Measurements from ENCODE around the genes SAMSN1 and TMPRSS15.

DNA sequence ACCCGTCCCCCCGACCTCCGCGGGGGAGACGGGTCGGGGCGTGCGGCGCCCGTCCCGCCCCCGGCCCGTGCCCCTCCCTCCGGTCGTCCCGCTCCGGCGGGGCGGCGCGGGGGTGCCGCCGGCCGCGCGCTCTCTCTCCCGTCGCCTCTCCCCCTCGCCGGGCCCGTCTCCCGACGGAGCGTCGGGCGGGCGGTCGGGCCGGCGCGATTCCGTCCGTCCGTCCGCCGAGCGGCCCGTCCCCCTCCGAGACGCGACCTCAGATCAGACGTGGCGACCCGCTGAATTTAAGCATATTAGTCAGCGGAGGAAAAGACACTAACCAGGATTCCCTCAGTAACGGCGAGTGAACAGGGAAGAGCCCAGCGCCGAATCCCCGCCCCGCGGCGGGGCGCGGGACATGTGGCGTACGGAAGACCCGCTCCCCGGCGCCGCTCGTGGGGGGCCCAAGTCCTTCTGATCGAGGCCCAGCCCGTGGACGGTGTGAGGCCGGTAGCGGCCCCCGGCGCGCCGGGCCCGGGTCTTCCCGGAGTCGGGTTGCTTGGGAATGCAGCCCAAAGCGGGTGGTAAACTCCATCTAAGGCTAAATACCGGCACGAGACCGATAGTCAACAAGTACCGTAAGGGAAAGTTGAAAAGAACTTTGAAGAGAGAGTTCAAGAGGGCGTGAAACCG is 2263.4 kb upstream of the TPTE start:
- PRO-cap, 2 experiments = peak in 1 of 2 experiments; most common plus-strand start position 314 of the sequence (in 1)

GRCh38 chr21:9757087-9757469 is 764.3 kb upstream of the TPTE start:
- PRO-cap, 2 experiments = no peak in any of the 2 experiments

DNA sequence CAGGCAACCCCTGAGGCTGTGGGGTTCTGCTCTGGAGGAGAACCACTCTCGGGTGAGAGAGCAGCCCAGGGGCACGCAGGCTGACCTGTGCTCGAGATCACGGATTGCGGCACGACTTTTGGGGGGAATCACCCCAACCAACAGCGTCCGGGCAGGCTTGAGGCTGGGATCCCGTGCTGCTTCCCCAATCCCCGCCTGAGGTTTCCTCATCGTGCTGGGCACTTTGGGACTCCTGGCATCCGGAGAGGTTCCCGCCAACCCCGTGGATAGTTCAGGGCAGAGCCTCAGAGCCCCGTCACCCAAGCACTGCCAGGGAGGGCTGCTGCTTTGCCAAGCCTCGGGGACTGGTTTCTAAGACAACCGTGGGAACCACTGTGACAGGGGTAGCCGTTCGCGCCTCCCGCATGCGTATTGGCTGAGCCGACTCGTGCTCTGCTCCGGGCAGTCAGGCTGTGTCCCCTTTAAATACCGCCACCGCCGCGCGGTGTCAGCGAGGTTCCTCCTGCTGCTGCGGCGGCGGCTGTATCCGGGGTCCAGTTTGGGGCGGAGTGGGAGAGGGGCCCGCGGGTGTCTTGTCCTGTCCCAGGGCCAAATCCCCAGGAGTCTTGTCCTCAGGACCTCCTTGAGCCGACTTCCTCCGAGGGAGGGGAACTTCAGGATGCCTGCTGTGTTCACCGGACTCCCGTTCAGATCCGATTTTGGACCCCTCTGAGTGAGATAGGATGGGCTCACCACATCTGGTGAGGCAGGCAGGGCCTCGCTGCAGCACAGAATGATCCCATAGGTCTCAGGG is 682.1 kb upstream of the TPTE start:
- PRO-cap, 2 experiments = no peak in any of the 2 experiments

DNA sequence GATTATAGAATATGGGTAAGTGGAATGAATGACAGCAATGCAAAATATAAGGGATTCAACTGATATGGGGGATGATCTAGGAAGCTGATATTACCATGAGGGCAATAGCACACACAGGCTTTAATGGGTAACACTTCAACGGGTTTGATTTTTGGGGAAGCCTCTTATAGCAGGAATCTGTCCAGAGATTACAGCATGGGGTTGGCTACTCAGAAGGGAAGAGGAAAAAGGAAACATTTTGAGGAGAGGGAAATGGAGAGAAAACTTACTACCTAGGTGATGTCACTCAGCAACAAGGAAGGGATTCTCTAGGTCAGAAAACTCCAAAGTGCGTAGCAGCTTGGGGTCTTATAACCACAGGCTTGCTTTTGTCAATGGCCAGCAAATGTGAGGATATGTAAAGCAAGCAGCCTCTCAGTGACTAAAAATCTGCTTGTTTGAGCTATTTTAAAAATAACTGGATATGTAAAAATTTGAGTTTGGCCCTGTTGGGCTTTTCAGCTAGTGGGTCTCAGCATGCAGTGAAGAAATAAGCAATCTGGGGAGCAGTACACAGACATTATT is 162.3 kb downstream of the LIPI start:
- PRO-cap, 2 experiments = no peak in any of the 2 experiments

GRCh38 chr21:14064351-14064631 is 146.5 kb downstream of the LIPI start:
- PRO-cap, 2 experiments = no peak in any of the 2 experiments

DNA sequence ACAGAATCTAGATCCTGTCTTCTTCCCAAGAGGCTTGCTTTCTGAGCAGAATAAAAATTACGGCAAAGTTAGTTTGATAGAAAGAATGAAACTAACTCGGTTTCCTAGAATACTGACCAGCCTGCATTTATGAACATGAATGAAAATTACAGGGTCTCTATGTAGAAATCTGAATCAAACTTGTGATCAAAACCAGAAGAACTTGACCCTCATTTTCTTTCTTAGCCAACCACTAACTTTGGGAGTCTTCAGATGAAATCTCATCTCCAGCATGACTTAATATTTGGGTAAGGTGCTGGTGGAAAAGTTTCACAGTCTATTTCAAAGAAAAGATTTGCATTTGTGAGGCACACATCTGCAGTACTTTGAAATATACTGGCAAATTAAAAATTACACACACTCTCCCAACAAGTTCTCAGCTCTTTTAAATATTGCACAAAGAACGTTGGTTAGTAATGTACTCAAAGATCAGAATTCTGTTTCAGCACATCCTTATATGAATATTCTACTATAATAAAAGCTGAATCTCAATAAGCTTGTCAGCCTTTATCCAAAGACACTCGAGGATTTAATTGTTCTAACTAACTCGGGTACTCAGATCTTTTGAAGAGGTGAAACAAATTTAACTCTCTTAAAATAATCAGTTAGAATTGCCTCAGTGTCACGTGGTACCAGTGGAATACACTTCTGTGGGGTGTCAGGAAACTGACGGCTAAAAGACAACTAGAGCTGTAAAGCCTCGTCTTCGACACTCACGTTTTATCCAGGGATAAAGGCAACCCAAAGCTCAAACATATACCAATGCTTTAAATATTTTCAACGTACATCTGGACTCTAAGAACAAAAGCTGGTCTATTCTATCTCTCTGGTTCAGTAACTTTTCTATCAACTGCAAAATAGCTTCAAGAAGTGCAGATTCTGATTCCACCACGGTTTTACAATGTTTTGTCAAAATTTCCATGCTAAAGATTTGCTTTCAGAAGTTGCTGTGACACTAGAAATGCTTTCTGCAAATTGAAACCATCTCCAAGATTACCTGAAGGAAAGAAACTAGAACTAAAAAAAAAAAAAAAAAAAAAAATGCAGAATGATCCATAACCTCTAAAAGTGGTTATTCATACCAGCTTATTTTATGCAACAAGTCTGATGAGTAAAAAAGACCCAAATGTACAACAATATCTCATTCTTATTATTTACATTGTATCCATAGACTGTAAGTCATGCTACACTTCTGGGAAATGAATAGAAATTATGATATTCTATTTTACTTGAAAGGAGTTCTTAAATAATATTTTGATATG is 19.0 kb downstream of the SAMSN1 start:
- PRO-cap, 2 experiments = no peak in any of the 2 experiments

- PRO-cap, 2 experiments = peak in 1 of 2 experiments; most common minus-strand start chr21:14546315 (in 1)
Measured at GRCh38 chr21:14545673-14546747, at the start of gene SAMSN1. TSS of gene SAMSN1 (minus strand) at chr21:14546315.

DNA sequence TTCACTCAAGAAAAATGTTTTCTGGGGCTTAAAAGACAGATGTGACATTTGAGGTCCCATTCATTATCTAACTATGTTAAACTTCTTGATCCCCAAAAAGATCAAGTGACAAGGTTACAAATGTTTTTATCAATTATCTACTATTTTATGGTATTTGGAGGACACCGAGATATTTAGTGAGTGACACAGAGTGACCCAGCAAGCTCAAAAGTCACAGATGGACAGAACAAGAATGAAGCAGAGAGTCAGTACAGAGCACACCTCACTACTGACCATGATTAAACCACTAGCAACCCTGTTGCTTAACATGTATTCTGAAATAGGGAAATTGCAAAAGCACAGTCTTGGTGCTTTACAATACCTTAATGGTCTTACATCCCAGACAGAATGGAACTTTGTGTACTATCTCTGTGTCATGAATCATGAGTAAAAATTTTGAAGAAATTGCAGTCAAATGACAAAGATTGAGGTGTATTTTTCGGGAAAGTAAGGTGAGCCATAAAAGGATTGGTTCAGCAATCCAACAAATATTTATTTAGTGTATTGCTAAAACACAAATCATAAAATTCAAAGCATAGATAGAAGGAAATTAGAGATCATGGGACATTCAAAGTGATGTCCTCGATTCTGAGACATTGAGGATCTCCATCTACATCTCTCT is 2.6 kb upstream of the SAMSN1 start:
- PRO-cap, 2 experiments = no peak in any of the 2 experiments

DNA sequence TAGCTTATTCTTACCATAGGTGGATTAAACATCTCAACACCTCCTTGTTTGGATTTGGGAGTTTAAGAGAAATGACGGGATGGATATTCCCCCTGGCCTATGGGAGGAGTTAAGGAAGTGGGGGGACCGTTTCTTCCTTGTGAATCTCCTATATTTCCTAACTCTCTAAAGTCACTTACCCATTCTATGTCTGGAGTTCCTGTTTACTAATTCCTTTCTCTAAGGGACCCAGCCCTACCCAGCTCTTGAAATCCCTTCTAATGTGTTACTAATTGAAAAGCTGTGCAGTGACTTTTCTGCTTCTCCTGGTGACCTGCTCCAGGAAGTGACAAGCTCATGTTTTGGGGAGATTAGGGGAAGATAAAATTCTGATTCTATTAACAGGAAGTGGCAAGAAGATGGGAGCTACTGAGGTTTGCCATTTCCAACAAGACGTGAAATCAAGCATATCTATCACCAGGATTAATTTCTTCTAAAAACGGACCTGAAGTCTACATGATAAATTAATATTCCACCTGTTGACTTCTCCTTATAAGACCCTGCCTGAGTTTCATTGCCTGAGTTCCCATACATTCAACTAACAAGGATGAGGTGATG is 4.1 kb upstream of the SAMSN1 start:
- PRO-cap, 2 experiments = no peak in any of the 2 experiments

DNA sequence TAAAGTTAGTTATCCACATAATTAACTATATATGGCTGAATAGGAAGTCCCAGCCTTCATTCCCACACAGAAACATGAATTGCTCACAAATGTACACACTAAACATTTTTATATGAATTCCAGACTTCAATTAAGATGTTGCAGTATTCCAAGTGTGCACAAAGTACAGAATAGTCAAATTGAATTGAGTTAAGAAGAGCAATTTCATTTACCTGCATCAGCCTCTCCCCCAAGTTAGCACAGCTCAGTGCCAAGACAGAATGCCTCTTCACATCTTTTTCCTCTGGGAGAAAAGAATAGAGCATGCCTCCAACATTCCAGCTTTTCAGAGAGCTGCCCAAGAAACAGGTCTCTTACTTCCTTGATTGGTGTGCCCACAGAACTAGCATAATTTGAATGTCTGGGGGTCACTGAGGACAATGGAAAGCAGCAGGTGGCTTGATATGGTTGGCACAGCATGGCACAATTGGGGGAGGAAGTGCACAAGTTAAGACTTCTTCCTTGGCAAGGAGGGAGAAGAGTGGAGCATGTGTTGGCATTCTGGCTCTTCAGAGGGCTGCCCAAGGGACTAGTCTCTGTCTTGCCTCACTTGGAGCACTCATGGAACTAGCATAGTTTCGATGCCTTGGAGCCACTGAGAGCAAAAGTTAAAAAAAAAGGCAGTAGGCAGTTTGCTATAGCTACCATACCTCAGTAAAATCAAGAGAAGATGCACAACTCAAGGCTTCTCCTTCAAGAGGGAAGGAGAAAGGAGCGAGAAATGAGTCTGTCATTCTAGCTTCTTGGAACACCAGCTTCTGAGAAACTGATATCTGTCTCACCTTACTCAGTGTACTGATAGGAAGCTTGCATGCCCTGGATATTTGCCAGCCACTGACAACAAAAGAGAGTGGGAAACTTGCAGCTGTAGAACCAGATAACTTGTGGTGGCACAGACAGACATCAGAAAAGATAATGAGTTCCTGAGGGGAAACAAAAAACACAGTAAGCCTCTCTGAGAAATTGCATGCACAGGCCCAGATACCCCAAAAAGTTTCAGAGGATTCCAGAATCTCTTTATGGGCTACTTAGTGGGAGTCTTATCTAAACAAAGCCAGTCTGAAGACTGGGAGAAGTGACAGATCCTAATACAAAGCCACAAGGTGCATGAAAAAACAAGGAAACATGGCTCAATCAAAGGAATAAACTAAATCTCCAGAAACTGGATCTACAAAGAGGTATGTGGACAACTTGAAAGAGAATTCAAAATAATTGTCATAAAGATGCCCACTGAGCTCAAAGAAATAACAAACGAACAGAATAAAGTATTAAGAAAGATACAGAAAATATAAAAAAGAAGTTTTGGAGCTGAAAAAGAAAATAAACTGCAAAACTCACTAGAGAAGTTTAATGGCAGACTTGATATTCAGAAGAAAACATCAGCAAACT is 207.5 kb upstream of the SAMSN1 start:
- PRO-cap, 2 experiments = no peak in any of the 2 experiments

GRCh38 chr21:14762710-14763448 is 216.8 kb upstream of the SAMSN1 start:
- PRO-cap, 2 experiments = peak in 2 of 2 experiments; most common plus-strand start chr21:14763380 (in 1); most common minus-strand start chr21:14763188 (in 2)

GRCh38 chr21:14967115-14967783 is 97.6 kb downstream of the NRIP1 start:
- PRO-cap, 2 experiments = no peak in any of the 2 experiments

DNA sequence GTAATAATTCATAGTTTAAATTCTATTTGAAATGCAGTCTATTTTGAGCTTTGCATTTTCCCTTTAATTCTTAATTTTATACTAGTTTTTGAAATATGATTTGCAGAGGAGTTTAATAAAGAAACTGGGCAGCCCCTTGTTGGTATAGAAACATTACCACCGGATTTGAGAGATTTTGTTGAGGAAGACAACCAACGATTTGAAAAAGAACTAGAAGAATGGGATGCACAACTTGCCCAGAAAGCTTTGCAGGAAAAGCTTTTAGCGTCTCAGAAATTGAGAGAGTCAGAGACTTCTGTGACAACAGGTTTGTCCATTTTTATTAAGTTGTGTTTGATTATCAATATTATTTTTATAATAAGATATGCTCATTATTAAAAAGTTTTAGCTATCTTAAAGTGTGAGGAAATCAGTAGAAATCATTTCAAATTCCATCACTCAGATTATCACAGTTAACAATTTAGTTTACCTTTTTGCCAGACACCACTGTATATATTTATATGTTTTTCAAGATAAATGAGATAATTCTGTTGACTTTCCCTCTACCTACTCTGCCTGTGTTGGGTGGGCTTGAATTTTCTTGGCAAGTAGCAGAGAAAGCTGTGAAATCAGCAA is 103.6 kb downstream of the USP25 start:
- PRO-cap, 2 experiments = no peak in any of the 2 experiments

DNA sequence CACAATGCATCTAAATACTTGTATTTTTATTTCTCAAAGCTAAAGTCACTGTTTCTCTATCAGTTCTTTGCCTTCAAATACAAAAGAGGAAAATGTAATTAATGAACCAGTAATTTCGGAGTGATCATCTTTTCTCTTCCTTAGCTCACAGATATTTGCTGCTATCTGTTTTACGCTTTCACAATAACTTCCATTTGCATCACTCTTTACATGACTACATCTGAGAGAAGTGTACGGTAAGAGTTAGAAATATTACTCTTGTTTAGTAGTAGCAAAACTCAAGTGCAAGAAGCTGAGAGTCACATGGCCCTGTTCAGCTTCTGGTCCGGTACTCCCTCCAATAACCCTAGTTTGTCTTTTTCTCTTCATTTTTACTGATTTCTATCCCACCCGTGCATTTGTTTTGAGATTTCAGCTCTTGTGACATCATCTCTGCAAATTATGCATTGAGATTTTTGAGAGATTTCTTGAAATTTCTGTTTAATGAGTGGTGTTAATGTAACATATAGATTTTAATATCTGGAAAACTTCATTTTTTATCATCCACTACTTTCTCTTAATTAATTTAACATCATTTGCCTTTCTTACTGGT is 395.0 kb downstream of the USP25 start:
- PRO-cap, 2 experiments = no peak in any of the 2 experiments

DNA sequence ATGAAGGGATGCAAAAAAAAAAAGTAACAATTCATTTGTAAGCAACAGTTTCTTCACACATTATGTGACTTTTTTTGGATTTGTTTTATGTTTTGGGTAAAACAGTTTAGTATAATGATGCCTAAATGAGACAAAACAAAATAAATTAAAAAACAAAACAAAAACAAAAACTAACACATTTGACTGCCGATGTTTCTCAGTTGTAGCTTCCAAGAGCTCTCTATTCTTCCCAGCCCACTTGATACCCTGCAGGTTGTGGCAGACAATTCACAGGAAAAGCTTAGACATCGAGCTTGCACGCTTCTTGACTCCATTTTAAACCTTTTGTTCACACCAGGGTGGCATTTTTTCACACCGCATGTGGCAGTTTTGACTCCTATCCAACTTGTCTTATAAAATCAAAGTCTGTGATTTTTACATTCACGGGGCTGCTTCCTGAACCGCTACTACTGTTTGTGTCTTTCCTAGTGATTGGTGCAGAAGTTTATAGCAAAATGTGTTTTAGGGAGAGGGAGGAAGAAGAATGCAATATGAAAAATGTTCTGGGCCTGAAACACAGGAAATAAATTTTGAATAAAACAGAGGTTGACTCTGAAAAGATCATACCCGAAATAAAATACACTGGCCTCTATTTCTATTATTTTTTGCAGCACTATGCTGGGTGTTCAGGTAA is 575.9 kb downstream of the USP25 start:
- PRO-cap, 2 experiments = no peak in any of the 2 experiments

DNA sequence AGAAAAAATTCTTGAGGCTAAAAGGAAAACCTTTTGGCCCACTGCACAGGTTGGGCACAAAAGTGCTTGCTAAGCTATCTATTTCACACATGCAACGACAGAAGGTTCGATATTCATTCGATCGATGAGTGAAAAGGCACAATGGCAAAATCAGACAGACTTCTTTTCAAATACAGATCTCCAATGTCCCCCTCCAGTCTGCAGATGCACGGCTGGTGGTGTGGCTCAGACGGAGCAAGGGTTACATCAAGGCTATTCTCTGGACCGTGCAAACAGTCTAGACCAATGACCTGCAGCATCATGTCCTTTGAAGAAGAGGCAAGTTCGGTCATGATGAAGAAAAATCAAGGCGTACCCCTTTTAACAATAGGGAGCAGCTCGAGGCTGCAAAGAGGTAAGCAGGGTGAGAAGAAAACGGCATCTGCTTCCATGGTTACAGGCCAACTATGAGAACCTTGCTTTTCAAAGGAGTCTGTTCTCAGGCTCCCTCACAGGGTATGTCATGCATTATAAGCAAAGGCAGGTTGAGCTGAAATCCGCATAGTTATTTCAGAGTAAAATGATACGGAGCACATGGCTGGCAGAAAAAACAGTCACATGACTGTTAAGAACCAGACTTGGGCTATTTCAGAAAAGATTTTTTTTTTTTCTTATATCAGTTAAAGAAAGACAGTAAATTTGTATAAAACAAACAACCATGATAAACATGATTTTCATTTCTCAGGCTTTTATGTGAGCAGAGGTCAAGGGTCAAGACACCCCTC is 579.8 kb downstream of the USP25 start:
- PRO-cap, 2 experiments = no peak in any of the 2 experiments

GRCh38 chr21:16533617-16534189 is 803.9 kb downstream of the USP25 start:
- PRO-cap, 2 experiments = no peak in any of the 2 experiments

GRCh38 chr21:17742265-17742609 is 76.9 kb downstream of the C21orf91 start:
- PRO-cap, 2 experiments = no peak in any of the 2 experiments

DNA sequence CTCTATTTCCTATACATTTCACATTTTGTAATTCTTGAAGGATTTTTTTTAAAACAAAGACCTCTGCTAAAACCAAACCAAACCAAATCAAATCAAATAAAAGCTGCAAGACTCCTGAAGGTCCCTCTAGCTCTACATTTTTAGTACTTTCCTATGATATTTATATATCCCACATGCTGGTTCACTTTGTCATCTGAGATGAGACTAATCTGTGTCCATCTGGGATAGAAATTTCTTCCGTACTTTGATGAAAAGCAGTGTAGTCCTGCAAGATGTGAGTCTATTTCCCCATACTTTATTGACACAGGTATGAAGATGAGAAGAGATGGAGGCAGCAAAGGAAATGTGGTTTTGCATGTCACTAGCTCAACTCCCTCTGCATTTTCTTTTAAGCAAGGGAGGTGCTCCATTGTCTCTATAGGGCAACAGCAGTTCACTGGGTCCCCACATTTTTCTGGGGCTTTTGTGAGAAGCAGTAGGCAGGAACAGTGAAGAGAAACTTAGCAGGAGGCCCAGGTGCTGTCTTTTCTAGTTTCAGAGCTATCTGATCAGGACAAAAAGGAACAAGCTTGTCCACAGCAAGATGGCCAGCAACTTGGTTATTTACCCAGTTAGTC is 37.2 kb downstream of the C21orf91 start:
- PRO-cap, 2 experiments = no peak in any of the 2 experiments

DNA sequence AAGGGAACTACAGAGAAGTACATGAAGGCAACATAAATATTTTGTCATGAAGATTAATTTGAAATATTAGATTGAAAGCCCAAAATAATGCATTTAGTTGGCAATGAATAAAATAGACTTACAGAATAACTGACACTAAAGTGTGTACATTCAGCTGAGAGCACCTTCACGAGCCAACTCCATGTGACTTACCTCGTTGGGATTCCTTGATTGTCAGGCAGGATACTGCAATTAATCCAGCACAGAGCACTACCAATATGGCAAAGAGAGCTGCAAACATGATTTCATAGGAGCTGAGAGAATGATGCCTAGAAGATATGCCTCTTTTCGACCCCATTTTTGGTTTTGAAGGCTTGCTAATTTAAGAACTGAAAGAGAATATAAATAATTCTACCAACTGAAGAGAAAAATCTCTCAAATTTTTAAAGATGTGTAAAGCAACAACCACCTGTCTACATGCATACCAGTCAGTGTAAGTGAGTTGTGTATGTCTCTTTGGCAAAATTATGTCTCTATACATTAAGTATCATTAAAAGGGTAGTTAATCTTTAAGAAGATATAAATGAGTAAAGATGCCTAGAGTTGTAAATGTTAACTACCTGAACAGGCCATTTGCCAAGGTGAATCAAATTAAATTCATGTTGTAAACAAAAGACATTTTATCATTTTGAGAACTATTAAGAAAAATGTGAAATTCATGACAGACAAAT is at the start of gene TMPRSS15:
Gene TMPRSS15 (minus strand): TSS at position 500 of the 710 bp plus-strand sequence.
- PRO-cap, 2 experiments = no peak in any of the 2 experiments

All from heart right ventricle (tissue), 2 donors.